ENCODE measurements around a stretch of chr6.

DNA sequence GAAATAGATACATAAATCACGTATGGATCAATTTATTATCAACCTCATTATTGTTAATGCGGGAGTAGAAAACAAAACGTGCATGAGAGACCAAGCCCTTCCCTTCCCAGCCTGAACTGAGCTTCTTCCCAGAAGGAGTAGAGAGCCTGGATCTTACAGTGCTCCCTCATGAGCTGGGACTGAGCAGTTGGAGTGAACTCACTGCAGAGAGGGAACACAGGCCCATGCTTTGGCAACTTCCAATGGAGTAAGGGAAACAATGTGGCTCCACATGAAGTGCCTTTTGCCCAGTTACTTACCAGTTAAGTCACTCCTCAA lies 12.4 kb downstream of the FHL5 start:
- PRO-cap: no peak
- RAMPAGE, long total RNA, 4 experiments: no peak in any of the 4 experiments

- PRO-cap: no peak
- RAMPAGE, long total RNA, 4 experiments: no peak in any of the 4 experiments
Measured at GRCh38 chr6:96577589-96577807, 14.6 kb downstream of the FHL5 start.

DNA sequence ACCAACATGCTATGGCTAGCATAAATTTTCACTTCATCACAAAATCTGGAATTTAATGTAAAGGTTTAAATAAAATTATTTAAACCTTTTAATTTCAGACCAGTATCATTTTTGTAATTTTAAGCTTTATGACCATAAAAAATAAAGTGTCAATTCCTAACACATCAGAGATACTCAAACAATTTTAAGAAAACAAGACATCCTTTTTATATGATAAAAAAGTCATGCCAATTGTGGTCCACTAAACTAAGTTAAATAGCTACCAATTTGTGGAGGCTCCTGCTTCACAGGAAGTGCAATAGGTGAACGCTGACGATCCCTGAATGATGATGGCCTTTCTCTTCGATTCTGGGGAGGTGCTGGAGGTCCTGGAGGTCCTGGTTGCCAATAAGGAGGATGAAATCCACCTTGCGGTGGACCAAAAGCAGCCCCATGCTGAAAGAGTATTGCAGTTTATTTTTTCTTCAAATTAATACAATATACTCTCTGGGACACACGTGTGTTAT lies 15.0 kb upstream of the COQ3 start:
- PRO-cap: no peak
- RAMPAGE, long total RNA, 4 experiments: no peak in any of the 4 experiments

DNA sequence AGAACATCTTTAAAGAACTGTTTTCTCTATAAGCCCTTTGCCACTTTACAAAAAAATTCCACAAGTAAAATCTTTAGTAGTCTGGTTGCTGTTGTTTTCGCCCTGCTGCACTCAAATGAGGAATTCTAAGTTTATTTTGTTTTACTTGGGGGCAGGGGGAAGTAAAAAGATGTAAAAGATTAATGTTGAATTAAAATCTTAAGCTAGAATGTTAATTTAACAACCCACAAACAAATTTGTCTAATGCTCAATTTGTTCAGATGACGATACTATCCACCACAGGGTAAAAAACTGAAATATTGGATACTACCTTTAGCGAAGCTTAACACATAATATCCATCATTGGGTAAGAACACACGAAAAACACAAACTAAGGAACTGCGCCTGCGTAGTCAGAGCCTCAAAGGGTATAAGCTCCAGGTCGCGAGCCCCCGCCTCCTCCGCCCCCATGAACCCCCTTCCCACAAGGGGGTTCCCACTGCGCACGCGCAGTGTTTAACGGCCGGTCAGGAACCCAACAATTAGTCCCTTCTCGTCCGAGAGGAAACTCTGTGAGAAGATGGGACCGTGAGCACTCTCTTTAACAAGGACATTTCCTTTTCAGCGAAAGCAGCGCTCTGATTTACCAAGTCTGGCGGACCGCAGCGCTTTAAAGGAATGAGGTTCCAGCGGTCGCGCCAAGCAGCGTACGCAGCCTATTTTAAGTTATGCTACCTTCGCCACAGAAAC lies 515 bp downstream of the PNISR start:
- PRO-cap: no peak
- RAMPAGE, long total RNA, 4 experiments: start-site peak on the plus strand in 1 of 4 experiments, centred at position 515 of the sequence, 23 reads per replicate

GRCh38 chr6:99550132-99550752 lies 18.2 kb downstream of the CCNC start:
- PRO-cap: no peak
- RAMPAGE, long total RNA, 4 experiments: no peak in any of the 4 experiments

DNA sequence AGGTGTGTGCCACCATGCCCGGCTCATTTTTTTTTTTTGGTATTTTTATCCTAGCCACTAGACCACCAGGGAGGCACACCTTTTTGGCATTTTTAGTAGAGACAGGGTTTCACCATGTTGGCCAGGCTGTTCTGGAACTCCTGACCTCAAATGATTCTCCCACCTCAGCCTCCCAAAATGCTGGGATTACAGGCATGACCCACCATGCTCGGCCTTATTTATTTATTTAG lies 157.9 kb downstream of the MCHR2 start:
- PRO-cap: no peak
- RAMPAGE, long total RNA, 4 experiments: no peak in any of the 4 experiments

DNA sequence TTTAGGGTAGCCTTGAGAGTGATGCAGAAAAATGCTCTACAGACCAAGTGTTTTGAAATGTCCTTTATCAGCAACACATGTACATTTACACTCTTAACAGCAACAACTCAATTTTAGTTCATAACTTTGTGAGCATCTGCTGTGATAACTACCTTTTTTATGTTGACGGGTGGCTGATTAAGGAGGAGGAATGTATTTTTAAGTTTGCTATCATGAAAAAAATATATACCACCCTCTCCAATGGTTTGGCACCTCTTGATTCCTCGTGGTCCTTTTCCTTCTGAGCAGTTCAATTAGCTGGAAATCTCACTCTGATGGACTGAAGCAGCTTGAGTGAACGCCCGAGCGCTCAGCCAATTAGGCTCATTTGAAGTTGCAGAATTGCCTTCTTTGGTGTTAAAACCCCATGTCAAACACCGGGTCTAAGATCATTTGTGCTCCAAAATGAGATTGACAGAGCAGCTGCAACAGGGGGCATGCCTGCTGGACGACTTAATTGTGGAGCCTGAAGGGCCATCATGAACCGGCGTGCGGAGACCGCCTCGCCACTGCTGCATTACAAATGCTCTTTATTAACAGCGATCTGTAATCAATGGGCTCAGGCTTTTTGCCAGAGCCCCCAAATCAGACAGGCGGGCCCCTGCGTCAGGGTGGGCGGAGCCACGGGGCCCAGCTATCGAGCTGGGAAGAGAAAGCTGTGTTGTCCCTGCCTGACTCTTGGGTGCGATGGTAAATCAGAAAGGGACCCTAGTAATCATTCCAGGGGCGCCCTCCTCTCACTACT lies 183.4 kb downstream of the SIM1 start:
- PRO-cap: no peak
- RAMPAGE, long total RNA, 4 experiments: no peak in any of the 4 experiments

DNA sequence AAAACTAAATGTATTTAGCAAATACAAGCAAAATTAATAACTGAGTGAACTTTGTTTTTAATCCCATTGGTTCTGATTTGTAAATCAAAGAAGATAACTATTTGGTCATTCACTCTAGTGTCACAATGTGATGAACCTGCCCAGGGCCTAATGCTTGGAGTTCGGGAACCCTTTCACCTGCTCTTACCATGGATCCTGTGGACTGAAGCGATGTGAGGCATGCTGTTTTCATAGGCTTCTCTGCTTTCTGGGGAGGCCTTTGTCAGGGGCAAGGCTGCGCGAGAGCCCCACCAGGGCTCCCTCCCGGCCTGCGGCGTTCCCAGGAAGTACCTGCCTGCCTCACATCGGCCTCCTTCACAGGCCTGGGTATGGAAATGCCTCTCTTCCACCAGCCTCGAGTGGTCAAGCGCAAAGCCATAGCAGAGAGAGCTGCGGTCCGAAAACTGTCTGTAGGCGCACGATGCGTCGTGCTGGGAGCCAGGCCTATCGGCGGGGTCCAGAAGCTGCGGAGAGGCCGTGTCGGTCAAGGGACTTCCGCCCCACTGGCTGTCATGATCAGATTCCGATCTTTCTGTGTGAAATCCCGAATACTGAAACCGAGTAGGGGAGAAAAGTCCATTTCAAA lies 71.3 kb downstream of the SIM1 start:
- PRO-cap: no peak
- RAMPAGE, long total RNA, 4 experiments: no peak in any of the 4 experiments

DNA sequence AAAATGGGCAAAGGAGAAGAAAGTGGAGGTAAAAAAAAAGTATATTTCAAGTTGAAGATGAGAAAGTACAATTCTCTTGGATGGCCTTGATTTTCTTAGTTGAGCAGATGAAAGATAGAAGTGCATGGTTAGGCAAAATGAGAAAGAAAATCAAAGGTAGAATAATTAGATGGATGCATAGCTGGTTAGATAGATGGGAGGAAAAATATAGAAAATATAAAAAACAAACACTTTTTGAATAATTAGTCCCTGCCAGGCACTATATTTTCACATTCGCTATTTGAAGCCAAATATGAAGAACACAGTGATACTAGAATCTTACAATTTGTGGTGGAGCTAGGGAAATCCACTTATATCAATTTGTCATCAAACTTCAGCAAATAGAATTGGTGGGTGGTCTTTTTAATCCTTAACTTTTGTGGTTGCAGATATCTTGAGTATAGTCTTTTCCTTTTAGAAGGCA lies 588.3 kb downstream of the GRIK2 start:
- PRO-cap: no peak
- RAMPAGE, long total RNA, 4 experiments: no peak in any of the 4 experiments

DNA sequence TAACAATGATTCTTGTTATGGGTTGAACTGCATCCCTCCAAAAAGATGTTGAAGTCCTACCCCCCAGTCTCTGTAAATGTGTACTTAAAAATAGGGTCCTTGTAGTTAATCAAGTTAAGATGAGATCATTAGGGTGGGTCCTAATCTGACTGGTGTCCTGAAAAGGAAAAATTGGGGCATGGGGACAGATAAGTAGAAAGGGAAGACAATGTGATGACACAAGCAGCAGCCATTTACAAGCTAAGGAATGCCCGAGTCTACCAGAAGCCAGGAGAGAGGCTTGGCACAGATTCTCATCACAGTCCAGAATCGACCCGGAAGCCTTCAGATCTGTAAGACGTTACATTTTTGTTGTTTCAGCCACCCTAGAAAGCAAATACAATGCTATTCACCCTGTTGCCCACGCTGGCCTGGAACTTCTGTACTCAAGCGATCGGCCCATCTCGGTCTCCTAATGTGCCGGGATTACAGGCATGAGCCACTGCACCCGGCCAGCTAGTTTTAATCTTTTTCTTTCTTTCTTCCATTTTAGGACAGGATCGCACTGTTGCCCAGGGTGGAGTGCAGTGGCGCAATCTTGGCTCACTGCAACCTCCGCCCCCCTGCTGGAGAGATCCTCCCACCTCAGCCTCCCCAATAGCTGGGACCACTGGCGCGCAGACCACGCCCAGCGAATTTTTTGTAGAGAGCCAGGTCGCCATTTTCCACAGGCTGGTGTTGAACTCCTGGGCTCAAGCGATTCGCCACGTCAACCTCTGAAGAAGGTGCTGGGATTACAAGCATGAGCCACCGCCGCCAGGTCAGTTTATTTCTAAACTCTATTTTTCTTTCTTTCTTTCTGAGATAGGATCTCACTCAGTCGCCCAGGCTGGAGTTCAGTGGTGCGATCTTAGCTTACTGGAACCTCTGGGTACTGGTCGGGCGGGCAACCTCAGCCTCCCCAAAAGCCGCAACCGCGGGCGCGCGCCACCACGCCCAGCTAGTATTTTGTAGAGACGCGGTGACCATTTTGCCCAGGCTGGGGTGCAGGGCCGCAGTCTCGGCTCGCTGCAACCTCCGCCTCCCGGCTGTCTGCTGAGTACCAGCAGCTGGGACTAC lies 20.2 kb upstream of the LIN28B start:
- PRO-cap: no peak
- RAMPAGE, long total RNA, 4 experiments: no peak in any of the 4 experiments

GRCh38 chr6:105296695-105297537 lies 106.0 kb downstream of the PREP start:
- PRO-cap: no peak
- RAMPAGE, long total RNA, 4 experiments: no peak in any of the 4 experiments

GRCh38 chr6:105453398-105453737 lies 50.5 kb upstream of the PREP start:
- PRO-cap: no peak
- RAMPAGE, long total RNA, 4 experiments: start-site peak on the plus strand in 1 of 4 experiments, at chr6:105453638-105453689 at its widest, 7 reads per replicate

- PRO-cap: no peak
- RAMPAGE, long total RNA, 4 experiments: no peak in any of the 4 experiments
Measured at GRCh38 chr6:105794118-105794879, 291.8 kb upstream of the PRDM1 start.

DNA sequence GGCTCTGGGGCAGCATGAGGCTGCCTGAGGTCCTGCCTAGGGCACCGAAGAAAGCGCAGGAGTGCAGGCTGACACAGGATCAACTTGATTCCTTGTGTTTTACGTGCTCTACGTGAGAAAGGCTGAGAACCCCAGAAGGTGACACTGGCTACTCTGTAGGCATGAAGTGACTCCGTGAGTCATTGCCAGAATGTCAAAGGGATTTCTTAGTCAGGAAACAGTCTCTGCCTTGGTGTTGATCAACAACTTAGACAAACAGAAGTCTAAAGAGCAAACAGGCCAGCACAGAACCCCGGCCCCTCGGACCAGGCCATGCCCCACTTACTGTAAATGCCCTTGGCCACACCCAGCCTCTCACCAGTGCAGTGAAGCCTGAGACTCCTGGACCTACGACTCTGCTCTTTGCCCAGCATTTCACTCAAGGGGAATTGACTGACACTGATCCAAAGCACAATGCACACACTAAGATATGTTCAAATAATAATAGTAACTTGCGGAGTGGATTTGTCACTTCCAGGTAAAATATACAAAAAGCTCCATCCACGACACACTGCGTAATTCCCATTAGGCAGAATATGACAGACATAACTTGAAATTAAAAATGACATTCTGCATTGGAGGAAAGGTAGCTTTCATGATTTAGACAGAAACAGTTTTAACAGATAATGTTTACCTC lies 289.9 kb upstream of the PRDM1 start:
- PRO-cap: no peak
- RAMPAGE, long total RNA, 4 experiments: no peak in any of the 4 experiments

DNA sequence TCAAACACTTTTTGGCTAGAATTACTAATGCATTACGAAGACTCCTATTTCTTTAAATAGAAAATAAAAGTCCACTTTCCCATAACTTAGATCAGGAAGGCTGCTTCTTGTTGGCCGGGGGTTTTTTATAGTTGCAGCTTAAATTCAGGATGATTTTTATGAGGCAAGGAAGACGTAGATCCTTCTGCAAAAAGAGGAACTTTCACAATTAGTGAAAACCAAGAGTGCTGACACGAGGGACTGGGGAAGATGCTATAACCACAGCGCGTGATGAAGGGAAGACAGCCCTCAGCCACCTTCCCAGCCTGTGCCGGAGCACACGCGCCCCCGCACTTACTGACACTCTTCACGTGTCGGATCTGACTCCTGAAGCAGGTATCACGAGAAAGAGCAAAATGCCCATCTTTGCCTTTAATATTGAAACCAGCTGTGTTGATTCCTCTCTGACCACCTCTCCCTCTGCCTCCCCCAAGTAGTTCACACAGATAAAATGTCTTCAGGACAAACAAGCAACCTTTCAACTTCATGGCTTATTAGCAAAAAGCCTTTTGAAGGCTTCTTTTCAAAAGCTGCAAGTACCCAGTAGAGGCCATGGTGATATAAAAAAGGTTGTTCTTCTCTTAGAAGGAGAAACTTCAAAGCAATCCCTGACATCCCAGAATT lies 205.9 kb upstream of the PRDM1 start:
- PRO-cap: no peak
- RAMPAGE, long total RNA, 4 experiments: no peak in any of the 4 experiments

DNA sequence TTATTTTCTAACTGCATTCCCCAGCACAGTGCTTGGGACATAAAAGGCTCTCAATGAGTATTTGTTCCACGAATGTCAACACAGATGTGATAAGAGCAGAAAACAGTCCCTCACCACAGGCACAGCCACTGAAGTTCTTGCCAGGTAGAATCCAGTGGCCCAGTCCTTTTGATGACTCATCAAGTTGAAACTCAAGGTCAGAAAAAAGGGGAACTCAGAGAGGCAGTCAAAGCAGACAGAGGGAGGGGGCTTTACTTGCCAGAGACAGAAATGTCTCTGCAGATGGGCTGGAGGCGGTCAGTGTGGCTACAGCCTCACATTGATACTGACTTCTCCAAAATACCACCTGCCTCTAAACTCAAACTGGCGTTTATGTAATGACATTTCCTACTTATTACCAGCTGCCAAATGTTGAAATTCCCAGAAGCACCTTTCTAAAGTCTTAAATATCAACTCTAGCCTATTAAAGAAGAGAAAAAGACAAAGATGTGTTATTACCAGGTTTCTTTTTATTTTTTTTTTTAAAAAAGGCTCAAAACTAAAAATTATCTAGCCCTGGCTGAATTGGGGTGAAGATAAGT lies 193.1 kb upstream of the PRDM1 start:
- PRO-cap: no peak
- RAMPAGE, long total RNA, 4 experiments: no peak in any of the 4 experiments

- PRO-cap: no peak
- RAMPAGE, long total RNA, 4 experiments: no peak in any of the 4 experiments
Measured at GRCh38 chr6:106085009-106085733, 965 bp upstream of the PRDM1 start.

GRCh38 chr6:106087158-106087967 lies 1.2 kb downstream of the PRDM1 start:
- PRO-cap: no peak
- RAMPAGE, long total RNA, 4 experiments: start-site peak on the plus strand in 1 of 4 experiments, at chr6:106087735-106087826 at its widest, 14 reads per replicate

DNA sequence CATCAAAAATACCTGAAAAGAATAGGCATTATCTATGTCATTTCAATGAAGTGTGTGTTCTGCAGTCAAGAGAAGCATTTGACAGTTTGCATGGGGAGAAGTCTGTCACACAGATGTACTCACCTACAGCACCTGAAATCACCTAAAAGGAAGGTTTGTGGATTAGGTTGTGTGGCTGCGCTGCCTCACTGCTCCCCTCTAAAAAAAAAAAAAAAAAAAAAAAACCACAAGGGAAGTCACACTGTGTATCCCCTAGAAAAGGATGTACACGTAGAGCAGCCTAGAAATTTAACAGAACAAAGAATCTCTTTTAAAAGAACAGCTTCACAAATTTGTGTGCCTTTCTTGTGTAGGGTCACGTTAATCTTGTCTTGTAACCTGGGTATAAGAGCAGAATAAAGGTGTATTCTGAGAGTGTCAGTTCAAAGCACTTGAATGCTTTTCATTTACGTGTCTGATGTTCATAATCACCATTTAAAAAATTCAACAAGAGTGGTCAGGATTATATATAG lies 109.5 kb downstream of the PRDM1 start:
- PRO-cap: no peak
- RAMPAGE, long total RNA, 4 experiments: no peak in any of the 4 experiments

GRCh38 chr6:106454603-106454946 lies 94.1 kb downstream of the CRYBG1 start:
- PRO-cap: no peak
- RAMPAGE, long total RNA, 4 experiments: no peak in any of the 4 experiments